Mononuclear cell (primary cell): ENCODE data around the gene GCM2.

GRCh38 chr6:10881866-10882194 is at the start of gene GCM2:
Gene GCM2 (minus strand): TSS chr6:10882041.
- RRBS = 10% methylated on average over 12 of the region's 17 CpGs

DNA sequence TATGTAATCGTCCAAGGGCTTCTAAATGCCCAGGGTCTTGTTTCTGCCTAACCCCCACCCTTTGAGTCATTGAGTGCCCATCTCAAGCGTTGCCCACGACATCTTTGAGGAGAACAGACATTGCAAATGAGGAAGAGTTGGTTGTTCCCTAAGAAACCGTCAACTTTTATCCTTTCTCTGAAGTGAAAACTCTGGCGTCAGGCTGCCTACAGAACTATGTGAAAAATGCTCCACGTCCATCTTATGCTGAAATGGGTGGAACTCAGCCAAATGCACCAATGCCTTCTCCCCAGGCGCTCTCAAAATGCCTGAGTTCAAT is 37.6 kb downstream of the NEDD9 start:
- RRBS = no CpG with 5 or more reads among the region's 7 CpGs

- RRBS = no CpG with 5 or more reads among the region's 5 CpGs
These were observed 9.1 kb downstream of the NEDD9 start for GRCh38 chr6:11223214-11223840.

DNA sequence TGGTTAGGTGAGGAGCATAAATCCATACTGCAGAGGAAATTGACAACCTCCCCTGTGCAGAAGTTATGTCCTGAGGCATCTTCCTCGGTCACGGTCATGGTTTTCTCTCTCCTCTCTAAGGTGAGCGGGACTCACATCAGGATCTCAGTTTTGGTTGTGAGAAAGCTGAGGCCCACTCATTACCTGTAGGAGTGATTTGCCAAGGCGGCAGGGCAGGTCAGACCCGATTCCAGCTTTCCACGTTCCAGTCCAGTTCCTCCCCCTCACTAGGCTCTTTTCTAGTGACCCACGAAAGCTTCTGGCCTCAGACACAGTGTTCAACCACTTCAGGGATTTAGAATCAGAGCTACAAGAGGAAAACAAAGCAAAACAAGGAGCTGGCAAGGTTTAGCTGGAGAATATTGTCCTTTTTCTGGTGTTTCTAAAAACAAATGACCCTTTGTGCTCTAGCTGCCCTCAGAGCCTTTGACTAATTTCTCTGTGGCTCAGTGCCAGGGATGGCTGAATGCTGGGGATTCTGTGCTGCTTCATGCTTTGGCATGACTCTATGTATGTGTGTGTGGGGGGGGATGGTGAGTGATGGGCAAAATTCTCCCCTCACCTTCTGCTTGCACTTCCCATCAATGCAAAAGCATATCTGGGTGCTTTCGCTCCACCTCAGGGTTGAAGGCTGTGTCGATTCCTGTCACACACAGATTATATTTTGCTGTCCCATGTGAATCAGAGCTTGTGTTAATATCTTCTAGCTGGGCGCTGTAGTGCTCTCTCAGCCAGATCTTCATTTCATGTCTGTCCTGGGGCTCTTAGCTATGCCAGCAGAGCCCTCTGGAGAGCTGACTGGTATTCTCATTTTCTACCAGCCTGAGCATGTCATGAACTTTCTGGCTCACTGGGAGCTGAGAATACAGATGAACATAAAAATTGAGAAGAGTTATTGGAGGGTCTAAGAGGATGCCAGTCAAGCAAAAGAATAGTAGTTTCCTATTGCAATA is 19.2 kb upstream of the NEDD9 start:
- RRBS = no CpG with 5 or more reads among the region's 10 CpGs

DNA sequence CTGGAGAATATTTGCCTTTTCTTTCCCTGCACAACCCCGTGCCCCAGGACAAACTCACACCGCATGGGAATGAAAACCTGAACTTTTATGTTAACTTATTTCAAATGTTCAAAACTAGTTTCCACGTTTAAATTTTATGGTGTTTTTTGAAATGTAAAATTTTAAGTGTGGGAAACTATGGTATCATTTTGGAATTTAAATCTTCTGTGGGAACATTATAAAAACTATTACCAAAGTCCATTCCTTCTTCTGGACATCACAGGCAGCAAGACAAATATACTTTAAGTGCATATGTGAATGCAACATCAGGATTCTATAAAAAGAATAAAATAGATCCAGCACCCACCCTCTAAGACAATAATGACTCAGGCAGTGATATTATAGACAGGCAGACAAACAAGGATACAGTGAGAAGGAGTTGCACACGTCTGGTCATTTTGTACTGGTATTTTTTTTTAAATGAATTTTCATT is 21.0 kb upstream of the NEDD9 start:
- RRBS = no CpG with 5 or more reads among the region's 4 CpGs

DNA sequence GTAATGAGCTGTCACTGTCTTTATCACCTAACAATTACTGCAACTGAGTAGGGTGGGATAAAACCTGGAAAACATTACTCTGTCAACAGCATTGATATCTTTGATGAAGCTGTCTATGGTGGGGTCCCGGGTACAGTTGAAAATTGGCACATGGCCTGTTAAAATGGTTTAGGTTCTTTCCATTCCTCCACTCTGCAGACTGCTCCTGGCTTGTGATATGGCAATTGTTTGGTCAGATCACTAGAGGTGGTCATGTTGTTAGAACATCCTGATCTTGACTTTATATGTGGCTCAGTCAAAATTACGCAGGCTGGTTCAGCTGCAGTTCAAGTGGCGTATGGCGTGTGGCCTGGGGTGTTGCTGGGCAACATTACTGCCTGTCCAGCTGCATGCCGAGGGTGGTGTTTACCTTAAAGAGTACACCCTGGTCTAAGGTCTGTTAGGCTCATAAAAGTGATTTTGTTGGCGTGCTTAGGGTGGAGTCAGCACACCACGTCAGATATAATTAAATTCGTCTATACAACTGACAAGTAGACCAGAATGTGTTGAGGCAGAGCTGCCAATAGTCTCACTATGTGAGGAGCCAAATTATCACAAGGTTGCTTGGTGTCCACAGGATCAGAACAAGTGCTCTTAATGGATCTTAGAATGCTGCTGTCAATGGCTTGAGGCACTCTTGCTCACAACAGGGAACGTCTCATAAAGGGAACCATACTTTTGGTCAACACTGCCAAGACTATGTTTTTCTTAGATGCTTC is 55.6 kb upstream of the NEDD9 start:
- RRBS = no CpG with 5 or more reads among the region's 9 CpGs

GRCh38 chr6:11702692-11703230 is 75.8 kb downstream of the ADTRP start:
- RRBS = no CpG with 5 or more reads among the region's 2 CpGs

GRCh38 chr6:11902395-11902926 is 109.7 kb upstream of the HIVEP1 start:
- RRBS = no CpG with 5 or more reads among the region's 3 CpGs

DNA sequence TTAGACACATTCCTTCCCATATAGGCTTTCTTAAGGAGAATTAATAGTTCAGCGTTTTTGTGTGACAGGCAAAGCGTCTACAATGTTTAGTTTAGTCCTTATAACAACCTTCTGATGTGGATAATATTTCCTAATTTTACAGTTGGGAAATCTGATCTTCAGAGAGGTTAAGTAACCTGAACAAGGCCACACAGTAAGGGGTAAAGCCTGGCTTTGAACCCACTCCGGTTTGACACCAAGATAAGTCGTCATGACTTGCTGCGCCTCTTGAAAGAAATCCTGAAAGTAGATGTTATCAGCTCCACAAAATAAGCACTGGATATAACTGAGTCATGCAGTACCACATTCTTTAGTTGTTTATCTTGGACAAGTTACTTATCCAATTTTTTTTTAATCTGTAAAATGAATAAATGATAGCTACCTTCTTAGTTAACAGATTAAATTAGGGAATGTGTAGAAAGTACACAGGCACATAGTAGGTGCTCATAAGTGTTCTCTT is 1.9 kb downstream of the HIVEP1 start:
- RRBS = no CpG with 5 or more reads among the region's 5 CpGs

DNA sequence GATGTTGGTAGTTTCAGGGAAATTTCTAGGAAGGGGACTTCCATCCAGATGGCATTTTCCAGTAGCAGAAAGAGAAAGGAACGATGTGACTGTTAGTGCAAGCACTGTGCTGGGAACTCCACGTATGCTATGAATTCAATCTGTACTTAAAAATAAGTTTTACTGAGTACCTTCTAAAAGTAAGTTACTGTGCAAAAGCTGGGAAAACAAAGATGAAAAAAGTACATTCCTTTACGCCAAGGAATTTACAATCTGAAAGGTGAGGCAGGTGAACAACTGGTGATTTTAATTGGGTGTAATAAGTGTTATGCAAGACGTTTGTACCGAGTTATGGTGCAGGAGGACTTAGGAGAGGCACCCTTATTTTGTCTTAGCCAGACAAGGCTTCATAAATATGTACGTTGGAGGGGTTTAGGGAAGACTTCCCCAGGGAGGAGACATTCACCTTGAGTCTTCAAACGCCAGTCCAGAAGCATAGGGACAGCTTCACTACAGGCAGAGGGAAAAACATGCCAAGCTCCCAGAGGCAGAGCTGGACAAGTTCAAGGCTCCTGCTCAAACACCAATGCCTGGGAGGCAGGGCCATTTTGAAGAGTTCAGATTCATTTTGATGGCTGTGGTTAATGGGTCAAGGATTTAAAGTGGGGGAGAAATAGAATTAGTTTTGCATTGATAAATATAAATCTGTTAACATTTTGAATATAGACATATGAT is 13.8 kb upstream of the EDN1 start:
- RRBS = no CpG with 5 or more reads among the region's 7 CpGs

GRCh38 chr6:12296001-12297045 is 6.2 kb downstream of the EDN1 start:
- RRBS = no CpG with 5 or more reads among the region's 15 CpGs

GRCh38 chr6:12354591-12355058 is 64.5 kb downstream of the EDN1 start:
- RRBS = no CpG with 5 or more reads among the region's 4 CpGs

- RRBS = no CpG with 5 or more reads among the region's 6 CpGs
These were observed 93.2 kb downstream of the EDN1 start for GRCh38 chr6:12383338-12383868.

DNA sequence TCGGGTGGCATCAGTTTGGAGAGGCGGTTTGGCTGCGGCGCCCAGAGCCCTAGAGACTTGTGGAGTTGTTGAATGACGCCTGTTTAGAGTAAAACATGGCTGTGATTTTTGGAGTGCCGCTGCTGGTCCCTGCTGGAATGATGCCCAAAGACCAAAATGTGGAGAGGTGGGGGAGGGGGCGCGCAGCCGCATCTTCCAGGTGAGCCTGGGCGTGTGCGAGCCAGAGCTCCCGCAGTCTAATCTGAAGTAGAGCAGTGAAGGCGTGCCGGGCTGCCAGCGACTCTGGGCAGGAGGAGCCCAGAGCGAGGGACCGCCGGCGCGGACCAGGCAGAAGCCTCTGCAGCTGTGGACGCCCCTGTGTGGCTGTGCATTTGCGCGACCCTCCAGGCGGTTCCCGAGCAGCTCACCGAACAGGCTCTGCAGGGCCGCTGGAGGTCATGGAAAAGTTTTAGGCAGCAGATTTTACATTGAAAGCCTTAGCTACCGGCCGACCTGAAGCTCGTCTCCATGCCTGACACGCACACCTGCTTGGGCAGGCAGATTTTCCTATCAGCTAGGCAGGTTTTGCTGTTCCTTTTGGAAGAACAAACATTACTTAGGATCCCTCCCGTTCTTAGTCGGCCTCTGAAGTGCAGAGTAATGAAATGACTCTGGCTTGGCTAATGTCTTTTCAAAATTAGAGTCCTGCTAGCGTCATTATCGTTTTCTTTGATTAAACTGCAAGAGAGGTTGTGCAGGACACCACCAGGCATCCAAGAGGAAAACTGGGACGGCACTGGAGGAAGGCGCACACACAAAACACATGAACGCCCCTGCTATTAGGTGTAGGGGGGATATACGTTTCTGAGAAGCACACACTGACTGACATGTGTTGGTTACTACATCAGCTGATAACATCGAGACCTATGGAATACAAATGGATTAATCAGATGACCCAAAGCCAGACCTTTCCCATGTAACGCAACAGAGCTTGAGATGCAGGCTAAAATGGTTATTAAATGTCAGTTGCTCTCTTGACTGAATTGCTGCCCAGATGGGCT is 298.3 kb downstream of the PHACTR1 start:
- RRBS = 98% methylated on average over 5 of the region's 41 CpGs

DNA sequence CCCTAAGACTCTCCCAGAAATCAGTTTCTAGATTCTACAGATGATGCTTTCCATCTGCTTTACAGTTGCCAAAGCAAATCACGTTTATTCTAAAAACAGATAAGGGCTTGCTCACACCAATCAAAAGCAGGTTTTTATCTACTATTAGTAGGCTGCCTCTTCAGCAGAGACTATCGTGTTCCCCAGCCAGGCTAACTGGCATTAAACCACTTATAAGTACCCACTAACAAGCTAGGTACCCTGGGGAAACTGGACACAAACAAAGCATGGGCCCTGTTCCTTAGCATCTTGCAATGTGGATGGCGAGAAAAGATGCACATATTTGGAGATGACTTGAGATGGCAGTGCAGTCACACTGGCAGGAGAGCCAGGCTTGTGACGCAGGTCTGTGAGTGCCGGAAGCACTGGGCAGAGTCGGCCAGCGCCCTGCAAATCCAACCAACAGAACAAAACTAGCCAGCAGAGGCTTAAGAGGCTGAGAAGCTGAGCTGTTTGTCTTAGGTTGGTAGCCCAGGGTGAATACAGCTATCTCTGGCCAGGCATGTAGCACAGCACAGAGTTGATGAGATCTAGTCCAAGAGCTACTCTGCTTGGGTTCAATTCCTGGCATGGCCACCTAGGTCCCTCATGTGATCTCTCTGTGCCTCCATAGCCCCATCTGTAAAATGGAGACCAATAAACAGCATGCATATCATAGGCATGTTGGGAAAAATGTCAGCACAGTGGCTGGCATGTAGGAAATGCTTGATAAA is 73.3 kb downstream of the GFOD1 start:
- RRBS = no CpG with 5 or more reads among the region's 7 CpGs

DNA sequence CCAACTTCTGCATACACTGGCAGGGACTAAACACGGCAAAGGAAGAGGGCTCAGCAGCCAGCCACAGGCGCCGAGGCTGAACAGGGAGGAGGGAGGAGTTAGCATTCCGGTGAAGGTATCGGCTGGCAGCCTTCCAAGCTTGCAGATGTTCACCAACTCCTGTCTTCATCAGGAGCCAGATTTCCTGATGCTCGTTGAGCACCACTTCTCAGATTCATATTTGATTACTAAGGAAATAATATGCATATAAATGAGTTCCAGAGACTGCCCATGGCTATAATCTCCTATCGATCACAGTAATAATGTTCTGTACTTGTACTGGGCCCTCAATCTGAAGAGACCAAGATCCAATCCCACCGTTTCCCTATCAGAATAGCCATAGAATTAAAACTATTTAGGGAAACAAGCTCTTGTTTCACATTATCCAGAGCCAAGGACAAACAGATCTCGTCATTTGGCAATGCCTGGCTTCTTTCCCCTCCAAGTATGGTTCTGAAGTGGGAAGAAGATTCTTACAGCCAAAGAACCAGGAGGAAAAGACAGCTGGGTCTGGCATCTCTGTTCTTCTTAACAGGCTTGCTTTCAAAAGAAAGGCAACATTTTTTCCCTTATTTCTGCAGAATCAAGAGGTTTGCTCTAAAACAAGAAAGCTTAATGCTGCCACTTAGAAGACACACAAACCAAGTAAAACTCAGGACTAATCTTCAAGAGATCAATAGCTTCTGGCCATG is 42.2 kb downstream of the GFOD1 start:
- RRBS = no CpG with 5 or more reads among the region's 9 CpGs

DNA sequence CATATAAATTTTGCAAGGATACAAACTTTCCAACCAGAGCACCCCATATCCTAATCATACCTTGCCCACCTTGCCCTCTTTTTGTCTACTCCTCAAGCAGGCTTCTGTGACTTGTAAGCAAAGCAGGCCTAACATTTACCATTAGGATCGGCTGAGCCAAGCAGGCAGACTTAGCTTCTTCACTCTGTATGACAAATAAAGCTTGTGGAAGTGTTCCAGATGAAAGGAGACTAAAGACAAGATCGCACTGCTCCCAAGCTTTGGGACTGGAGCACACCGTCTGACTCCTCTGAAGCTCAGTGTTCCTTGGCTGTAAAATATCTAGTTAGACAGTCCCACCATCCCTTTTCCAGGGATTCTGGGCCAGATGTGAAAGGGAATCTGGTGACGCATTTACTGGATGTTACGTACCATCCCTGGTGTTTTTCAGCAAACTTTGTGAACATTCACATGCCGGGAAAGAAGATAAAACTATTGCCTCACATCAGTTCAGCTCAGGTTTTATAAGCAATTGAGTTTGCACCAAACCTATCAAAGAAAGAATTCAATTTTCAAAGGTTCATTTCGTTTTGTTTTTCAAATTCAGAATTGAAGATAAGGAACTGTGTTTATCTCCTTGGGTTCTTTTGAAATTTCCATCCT is 34.7 kb downstream of the GFOD1 start:
- RRBS = no CpG with 5 or more reads among the region's 7 CpGs

DNA sequence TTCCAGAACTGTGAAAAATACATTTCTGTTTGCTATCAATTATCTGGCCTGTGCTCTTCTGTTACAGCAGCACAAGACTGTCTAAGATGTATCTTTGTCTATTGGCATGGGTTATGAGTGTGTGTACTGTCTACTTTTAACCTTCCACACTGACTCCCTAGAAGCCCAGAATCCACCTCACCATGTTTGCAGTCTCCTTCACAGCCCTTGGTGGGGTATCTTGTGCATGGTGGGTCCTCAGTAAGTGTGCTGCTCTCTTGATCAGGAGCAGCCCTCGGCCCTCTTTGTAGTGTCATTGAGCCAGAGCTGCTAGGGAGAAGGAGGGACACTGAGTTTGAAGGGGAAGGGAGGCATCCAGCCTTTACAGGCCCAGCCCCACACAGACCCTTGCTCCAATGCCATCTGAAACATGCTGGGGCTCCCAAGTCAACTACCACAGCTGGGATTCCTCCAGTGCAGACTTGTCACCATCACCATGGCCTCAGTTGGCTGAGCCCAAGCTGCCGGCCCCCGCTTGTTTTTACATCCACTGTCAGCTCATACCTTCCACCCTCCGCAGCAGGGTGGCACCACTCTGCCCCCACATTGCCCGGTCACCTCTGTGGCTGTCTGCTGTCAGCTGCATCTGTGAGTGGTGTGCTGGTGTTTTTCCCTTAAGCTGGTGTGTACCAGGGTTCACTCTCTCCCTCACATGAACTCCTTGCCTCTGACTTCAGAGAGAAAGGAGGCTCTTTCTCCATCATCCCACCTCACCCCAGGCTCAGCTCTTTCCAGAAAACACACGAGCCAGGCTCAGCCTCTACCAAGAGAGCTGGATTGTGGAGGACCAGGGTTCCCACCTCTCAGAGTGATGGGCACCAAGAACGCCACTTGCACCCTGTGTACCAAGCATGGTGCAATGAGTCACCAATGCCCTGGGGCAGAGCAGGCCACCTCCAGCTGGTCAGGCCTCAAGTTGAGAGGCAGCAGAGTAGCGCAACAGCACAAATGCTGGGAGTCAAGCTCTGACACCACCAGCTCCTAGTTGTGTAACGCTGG is 26.1 kb downstream of the GFOD1 start:
- RRBS = 61% methylated on average over 3 of the region's 9 CpGs

- RRBS = no CpG with 5 or more reads among the region's 13 CpGs
These were observed 19.4 kb upstream of the SIRT5 start for GRCh38 chr6:13554792-13555580.

DNA sequence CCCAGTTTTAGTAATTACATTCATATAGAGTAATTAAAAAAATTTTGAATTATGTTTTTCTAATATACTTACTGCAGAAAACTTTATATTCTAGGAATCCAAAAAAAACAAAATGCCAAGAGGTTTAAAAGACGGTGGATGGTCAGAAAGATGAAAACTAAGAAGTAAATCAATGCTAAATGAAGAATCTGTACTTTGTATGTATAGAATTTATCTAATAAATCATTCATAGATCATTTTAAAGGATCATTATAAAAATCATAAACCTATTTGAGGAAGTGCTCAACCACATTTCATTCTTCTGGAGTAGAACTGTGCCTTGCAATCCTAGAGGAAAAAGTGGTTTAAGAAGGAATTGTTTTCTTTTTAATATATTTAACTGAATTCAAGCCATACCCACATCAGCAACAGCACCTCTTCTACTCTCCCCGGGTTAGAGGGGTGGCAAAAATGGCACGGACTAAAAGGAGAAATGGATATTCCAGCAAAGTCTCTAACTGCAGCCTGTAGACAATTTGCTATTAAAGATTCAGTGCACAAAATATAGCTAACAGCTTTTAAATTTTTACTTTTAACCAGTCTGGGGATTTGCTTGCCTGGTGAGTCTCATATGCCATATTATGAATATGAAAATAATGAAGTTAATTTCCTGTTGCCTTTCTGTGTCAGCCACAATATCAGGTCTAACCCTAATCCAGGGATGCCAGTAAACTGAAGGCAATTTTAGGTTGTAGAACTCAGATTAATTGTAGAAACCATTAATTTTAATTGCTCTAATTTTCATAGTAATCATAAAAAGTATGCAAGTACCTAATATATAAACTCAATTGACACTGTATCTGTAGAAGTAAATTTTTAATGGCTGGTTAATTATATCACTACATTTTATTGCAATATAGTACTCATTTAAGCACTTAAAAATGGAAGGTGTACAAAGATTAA is 5.8 kb downstream of the NOL7 start:
- RRBS = no CpG with 5 or more reads among the region's 3 CpGs